SUDHL5 (cell line): ENCODE measurements around a stretch of chr5.

GRCh38 chr5:98769248-98769690 lies 4.2 kb upstream of the RGMB start:
- PRO-cap, result no peak

GRCh38 chr5:98918301-98918694 lies 10.5 kb downstream of the CHD1 start:
- PRO-cap, result no peak

- PRO-cap, result no peak
These were observed 10.4 kb upstream of the CHD1 start for GRCh38 chr5:98939075-98939839.

GRCh38 chr5:99020862-99021107 lies 92.0 kb upstream of the CHD1 start:
- PRO-cap, result no peak

- PRO-cap, result no peak
These were observed 60.2 kb downstream of the FAM174A start for GRCh38 chr5:100595229-100595869.

GRCh38 chr5:100841639-100842013 lies 61.5 kb downstream of the ST8SIA4 start:
- PRO-cap, result no peak

DNA sequence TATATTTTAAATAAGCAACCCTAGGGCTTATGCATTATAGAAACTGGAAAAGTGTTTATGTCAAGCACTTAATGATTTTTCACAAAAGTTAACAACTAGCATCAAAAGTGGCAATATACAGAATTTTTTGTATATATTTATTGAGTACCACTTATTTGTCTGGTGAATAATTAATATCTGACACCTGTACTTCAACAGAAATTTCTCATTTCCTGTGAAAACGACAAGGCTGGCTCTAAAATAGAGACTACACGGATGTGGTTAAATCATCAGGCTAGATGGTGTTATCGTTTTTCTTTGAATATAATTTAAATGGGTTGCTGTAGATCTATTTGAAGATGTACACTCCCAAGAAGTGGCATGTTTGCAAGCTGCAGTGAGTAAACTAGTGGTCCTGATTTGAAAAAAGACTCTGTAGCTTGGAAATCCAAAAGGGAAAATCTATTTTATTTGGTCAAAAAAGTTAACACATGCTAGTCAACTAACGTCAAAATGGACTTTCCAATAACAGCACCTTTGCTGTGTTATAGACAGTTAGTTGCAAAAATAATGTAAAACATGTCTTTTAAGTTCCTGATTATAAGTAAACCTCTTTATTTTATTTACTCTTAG lies 13.9 kb downstream of the ST8SIA4 start:
- PRO-cap, result no peak

DNA sequence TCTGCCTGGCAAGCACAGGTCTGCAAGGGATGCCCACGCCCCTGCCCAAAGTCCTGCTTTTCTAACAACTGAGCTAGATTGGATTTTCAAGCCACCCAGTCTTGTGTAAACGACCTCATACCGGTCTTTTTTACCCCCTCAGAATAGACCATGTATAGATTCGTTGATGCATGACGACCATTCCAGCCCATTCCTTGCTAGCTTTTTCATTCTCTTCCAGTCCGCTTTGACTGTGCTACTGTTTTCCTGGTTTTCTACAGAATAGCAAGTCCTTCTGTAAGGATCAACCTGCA lies 1.7 kb downstream of the ST8SIA4 start:
- PRO-cap, result no peak

DNA sequence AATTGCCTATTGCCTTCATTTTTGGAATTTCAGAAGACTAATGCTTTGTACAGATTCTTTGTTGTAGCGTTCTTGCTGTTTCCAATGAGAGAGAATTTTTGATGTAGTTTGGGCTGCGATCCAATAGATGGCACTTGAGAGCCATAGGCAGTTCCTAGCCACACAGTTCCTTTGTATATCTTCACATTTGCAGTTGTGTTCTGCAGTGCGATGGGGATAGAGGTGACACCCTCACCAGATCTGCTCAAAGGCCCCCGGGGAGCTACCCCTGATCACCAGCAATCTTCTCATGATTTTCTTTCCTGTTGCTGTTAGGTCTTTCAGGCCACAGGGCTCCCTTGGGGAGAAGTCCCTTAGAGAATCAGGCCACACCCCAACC lies 353.8 kb downstream of the SLCO4C1 start:
- PRO-cap, result no peak

GRCh38 chr5:102807656-102808298 lies 52.7 kb downstream of the PAM start:
- PRO-cap, result no peak

DNA sequence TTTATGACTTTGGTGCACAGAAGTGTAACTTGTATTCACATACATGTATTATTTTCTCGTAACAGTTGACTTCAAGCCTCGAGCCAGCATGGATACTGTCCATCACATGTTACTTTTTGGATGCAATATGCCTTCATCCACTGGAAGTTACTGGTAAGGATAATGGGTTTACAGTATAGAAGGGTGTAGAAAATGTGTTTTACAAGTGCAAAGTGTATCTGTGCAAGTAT lies 158.7 kb downstream of the PAM start:
- PRO-cap, result no peak

GRCh38 chr5:102946697-102947008 lies 173.3 kb downstream of the GIN1 start:
- PRO-cap, result no peak

GRCh38 chr5:102950513-102951005 lies 169.4 kb downstream of the GIN1 start:
- PRO-cap, result no peak

DNA sequence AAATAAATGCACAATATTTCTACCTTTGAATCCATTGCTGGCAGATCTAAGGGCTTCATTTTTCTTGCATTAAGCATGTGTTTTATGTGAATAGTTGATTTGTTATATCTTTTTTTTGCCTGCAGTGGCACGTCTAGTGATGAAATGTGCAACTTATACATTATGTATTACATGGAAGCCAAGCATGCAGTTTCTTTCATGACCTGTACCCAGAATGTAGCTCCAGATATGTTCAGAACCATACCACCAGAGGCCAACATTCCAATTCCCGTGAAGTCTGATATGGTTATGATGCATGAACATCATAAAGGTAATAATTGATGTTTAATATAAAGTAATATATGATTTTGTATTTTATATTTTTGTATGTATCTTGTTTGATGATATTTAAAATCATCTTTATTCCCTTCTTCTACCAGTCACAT lies 160.2 kb downstream of the GIN1 start:
- PRO-cap, result no peak

DNA sequence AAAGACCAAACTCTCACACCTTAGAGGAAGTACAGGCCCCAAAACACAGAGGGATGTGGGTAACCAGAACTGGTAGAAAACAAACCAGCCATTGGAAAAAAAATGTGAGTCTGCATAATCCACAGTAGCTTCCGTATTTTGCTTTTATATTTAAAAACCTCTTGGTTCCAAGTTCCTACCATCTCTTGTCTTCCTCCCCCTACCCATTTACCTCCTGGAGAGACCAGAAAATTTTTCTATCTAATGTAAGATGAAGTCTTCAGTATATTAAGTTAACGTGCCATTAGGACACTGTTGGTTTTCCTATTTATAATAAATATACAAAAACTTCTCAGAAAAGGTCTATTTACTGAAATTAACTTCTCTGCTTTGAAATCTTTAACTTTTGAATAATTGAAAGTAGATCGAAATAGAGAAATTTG lies 8.3 kb downstream of the GIN1 start:
- PRO-cap, result no peak

DNA sequence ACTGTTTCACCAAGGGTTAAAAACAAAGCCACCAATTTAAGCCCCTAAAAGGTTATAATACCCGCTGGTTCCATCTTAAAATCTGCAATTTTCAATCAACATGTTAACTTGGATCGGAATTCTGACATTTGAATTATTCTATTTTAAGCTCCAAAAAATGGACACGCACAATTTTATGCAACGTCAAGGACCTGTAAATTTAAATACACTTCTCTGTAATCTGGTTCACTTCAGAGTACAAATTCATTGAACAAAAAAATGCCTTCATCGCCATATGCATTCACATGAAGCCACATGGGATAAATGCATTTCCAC lies 806 bp downstream of the GIN1 start:
- PRO-cap, result bidirectional peak, plus-strand start at position 246 of the sequence, minus-strand start at position 84 of the sequence

DNA sequence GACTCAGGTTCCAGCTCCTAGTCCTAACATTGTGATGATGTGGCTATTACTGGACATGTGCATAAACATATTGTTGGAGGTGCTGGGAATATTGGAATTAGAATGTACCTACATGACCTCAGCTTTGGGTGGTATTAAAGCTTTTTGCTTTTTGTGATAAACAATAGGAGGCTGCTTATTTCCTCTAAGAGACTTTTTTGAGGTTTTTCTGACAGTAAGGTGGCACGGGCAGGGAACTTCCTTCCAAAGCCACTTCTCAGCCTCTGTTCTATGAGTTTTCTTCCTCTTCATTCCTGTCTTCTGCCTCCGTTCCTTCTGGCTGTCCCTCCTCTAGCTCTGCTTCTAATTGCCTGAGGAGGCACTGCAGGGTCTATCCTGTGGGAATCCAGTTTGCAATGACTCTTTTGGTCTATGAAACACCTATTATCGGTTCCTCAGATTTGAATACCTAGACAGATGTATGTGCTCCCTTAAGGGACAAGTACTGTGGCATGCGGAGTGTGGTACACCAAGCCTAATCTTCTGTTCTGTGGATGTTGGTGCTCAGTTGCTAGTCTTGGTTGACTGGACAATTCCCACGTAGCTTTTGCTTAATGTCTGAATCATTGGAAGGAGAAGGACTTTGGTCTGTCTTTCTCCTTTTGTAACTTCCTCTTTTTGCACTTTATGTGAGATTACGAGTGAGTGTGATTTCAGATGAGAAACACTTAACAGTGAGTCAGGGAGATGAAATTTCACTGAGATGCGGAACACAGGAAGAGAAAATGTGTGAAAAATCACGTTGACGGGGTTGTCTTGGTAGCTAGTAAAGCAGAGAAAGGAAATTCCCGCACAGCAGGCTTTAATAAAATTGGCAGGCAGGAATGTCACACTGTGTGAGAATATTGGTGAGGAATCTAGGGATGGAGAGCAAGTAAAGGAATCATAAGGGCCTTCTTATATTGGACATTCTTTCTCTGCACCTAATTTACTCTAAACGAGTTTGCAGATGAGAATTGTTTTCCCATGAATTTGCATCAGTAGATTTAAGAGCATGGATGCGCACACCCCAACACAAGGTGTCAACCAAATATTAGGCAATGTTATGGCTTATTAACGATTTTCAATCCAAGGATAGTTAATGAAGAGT lies 305.2 kb downstream of the EFNA5 start:
- PRO-cap, result no peak

DNA sequence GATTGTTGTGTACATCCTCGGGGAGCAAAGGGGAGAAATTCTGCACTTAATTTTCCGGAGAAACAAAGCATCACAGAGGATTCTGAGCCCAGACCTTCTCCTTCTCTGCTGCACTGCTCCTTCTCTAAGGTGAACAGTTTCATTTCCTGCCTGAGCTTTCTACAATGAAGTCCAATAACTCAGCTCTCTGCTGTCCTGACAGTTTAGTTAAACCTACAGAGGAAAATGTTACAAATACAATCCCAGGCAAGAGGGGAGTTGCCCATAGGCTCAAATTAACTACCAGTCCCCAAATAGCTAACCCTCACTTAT lies 206.3 kb downstream of the EFNA5 start:
- PRO-cap, result unidirectional peak, plus-strand start at position 142 of the sequence

DNA sequence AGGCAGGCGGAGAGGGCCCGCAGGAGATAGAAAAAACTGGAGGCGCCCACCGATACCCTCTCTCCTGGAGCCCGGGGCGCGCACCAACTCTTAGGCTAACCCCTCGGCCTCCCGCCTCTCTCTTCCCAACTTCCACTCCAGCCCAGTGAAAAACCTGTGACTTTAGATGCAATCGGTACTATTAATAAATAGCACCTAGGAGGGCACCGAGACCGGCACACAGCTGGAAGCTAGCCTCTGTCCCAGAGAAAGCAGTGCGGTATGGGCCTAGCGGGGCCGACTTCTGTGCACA lies 1.6 kb downstream of the EFNA5 start:
- PRO-cap, result no peak

DNA sequence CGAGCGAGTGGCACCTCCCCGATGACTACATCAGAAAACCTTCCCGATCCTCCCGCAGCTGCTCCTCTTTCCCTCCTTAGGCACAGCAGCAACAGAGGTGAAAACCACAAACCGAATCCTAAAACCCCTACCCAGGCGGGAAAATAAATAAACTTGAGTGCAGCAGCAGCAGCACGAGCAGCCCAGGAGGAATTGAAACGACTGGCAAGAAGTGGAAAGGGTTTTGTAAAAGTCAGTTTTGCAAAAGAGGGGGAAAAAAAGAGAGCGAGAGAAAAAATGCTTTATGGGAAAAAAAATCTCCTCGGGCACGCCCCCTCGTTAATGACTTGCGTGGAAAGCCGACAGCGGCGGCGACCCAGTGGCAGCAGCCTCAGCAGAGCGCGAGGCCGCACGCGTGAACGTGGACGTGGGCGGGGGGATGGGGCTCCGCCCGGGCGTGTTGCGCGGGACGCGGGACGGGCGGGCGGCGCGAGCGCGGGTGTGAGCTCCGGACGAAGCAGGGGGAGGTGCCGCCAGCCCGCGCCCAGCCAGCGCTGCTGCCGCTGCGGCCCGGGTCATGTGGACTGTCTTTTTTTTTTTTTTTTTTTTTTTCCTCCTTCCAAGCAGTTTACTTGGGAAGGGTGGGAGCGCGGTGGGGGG lies 1.3 kb upstream of the EFNA5 start:
- PRO-cap, result bidirectional peak, plus-strand start at position 358 of the sequence, minus-strand start at position 199 of the sequence